Sigmoid colon (tissue), 4 donors: ENCODE measurements around a stretch of chr4.

DNA sequence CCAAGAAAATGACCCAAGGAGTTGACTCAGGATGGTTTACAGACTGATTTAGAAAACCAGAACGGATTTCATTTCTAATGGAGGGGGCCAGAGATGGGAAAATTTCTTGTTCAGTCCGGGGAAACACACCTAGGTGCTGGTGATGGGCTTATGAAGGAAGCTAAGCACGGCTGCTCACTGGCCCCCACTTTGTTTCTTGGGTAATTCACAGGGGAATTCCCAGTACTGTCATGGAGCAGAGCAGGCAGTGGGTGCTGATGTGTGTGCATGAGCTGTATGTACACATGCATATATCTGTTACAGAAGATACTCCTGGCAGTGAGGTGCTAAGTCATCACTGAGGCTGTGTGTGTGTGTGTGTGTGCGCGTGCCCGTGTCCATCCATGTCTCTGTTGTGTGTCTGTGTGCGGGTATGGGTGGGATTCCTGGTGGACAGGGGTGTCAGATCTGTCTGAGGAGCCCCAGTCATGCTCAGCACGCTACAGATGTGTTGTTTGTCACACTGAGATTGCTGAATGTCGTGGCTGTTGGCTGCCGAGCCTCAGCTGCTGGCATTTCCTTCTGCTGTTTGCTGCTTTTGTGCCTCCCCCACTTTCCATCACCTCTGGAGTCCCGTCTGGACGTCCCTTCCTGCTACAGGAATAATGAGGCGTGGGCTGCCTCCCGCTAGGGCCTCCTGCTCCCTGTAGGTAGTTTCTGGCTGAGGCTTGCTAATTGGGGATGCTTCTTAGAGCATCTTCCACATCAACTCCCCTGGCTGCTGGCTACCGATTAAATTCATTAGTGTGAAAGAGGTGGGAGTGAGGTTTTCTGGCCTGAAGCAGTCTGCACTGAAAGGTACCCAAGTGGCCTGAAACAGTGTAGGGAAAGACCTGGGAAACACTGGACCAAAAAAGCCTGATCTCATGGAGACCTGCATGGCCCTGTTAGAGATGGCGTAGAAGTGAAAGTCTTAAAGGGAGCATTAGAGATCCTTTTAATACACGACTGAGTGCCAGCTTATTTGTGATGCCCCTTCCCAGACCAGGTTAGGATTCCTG lies 53.4 kb downstream of the JADE1 start:
- PRO-cap = no peak
- RAMPAGE, long total RNA, 4 experiments = no peak in any of the 4 experiments

DNA sequence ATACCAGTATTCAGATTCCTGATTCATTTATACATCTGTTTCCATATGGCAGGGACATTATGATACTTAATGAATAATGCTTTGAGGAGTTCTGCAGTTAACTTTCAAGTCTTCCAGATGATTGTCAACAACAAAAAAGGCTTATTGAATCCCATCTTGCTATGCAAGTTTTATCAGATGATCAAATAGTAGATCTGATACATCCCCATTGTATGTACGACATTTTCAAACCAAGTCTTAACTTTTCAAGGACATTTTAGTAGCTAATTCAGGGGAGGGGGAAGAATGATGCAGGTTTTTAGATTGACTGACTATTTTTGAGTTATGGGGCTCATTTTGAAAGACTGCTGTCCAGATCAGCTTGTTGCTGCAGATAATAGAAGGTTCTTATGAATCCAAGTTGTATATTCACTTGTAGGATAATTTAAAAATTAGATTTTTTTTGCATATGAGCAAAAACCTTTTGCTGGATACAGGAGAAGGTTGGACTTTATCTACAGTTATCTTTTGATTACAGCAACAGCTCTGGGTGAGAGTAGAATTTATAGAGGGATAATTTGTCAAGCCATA lies 64.3 kb downstream of the JADE1 start:
- PRO-cap = no peak
- RAMPAGE, long total RNA, 4 experiments = no peak in any of the 4 experiments

DNA sequence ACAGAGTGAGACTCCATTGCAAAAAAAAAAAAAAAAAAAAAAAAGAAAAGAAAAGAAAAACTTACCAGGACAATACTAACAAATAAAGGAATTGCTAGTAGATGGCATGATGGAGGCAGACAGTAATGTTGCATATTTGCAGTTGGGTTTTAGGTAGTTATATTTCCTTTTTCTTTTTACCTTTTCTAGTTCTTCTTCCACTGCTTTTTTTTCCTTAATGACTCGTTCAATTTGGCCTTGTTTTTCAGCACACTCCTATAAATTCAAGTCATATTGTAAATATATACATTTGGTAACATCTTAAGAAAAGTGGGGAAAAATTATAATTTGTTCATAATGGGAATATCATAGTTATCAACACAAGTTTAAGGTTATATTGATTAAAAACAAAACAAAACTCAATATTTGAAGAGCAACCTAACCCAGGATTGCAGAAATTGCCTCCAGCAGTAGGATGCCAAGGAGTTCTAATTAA lies 138.9 kb downstream of the JADE1 start:
- PRO-cap = no peak
- RAMPAGE, long total RNA, 4 experiments = no peak in any of the 4 experiments

DNA sequence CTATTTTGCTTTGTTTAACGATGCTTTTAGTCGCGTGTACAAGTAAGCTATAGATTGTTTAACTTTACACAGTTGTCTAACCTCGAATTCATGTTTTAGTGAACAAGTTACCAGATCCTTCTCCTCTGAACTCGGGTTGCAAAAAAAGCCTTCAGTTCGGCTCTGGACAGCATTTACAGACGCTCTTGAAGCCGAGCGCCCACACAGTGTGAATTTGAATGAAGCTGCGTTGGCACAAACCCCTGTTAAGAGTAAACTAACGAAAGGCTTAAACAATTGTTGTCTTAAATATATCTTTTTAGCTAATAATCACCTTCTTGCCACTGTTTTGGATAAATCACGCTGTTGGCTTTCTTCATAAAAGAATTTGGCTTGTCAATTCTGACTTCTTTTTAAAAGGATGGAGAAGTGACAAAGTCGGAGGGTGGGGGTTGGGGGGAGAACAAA lies 4.1 kb downstream of the PCDH10 start:
- PRO-cap = no peak
- RAMPAGE, long total RNA, 4 experiments = no peak in any of the 4 experiments

- PRO-cap = no peak
- RAMPAGE, long total RNA, 4 experiments = no peak in any of the 4 experiments
These were observed 1246.1 kb upstream of the PABPC4L start for GRCh38 chr4:135447457-135448225.

DNA sequence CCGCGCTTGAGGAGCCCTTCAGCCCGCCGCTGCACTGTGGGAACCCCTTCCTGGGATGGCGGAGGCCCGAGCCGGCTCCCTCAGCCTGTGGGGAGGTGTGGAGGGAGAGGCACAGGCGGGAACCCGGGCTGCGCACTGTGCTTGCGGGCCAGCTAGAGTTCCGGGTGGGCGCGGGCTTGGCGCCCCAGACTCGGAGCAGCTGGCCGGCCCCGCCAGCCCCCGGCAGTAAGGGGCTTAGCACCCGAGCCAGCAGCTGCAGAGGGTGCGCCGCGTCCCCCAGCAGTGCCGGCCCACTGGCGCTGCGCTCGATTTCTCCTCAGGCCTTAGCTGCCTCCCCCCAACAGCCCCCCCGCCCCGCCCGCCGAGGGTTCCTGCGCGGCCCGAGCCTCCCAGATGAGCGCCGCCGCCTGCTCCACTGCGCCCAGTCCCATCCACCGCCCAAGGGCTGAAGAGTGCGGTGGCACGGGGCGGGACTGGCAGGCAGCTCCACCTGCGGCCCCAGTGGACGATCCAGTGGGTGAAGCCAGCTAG lies 1137.0 kb downstream of the PCDH18 start:
- PRO-cap = no peak
- RAMPAGE, long total RNA, 4 experiments = no peak in any of the 4 experiments

DNA sequence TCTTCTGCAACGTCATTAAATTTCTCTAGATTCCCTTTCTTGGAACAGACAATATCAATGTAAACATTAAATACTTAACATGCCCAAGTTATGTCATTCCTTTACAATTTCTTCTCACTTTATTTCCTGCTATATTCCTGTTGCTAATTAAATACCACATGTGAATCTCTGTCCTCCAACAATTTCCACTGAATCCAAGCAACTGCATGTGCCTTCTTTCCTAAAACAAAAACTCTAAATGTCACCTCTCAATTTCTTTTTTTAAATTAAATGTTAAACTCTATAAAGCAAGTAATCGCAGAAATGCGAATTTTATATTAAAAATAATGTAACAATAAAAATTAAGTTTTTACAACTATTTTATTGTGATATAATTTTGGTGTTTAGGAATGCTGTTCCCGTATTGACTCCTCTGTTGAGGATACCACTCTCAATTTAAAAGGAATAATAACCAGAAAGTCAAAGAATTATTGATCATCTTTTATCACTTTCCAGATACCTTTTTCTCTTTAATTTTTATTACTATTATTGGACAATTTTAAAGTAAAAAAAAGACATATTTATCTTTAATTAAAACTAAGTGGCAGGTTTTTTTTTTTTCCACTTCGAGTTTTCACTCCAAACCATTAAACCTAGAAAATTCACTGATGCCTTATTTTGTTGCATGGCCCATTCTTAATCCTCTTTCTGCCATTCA lies 19.7 kb downstream of the SLC7A11 start:
- PRO-cap = no peak
- RAMPAGE, long total RNA, 4 experiments = no peak in any of the 4 experiments

DNA sequence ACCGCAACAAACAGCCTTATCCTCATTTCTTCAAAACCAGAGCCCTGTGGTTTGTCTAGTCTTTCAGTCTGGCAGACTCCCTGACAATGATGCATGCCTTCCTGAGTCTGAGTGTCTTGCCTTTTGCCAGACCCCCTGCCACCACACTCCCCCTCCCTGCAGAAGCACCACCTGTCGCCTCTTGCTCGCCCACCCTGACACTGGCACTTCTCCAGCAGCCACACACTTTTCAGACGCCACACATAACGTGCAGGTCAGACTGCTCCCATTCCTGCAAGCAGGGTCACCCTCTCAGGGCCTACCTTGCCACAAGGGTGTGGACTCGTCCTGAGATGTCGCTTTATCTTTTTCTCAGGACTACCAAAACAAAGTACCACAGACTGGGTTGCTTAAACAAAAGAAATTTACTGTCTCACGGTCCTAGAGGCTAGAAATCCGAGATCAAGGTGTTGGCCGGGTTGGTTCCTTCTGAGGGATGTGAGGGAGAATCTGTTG lies 349.1 kb upstream of the NOCT start:
- PRO-cap = no peak
- RAMPAGE, long total RNA, 4 experiments = no peak in any of the 4 experiments

- PRO-cap = unidirectional peak, plus-strand start at chr4:138911251
- RAMPAGE, long total RNA, 4 experiments = no peak in any of the 4 experiments
These were observed 104.8 kb upstream of the NOCT start for GRCh38 chr4:138910446-138911434.

- PRO-cap = no peak
- RAMPAGE, long total RNA, 4 experiments = no peak in any of the 4 experiments
These were observed 103.0 kb upstream of the NOCT start for GRCh38 chr4:138912366-138913121.

GRCh38 chr4:138982208-138982502 lies 33.4 kb upstream of the NOCT start:
- PRO-cap = no peak
- RAMPAGE, long total RNA, 4 experiments = no peak in any of the 4 experiments

DNA sequence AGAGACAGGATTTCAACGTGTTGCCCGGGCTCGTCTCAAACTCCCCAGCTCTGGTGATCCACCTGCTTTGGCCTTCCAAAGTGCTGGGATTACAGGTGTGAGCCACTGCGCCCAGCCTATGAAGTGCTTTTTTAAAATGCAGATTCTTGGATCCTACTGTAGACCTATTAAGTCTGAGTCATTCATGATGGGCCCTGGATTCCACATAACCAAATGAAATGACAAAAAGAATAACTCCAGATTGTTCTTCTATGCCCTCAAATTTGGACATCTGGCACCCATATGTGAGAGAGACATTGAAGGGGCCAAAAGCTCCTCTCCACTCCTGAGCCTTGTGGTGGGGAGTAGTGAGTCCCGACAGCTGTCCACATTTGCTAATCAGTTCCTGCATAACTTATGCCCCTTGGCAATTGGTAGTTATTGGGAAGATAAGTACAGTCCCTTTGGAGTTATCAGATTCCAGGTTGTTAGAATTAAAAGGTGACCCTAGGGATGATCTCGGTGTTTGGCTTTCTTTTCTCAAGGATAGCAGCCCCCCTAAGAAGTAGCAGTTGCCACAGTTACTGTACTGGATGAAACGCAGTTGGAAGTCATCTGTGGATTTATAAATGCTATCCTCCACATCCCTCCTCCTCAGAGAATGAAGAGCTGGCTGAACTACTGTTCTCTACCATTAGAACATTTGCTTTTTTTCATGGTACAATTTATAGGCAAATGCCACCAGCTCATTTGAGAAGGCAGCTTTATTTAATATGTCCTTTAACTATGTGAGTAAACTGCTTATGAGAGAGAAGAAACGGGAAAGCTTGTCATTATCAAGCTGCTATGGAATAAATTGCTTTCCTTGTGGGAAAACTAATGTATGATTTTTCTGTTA lies 3.9 kb downstream of the NOCT start:
- PRO-cap = no peak
- RAMPAGE, long total RNA, 4 experiments = no peak in any of the 4 experiments

- PRO-cap = no peak
- RAMPAGE, long total RNA, 4 experiments = no peak in any of the 4 experiments
These were observed 8.7 kb downstream of the ELF2 start for GRCh38 chr4:139168185-139168821.

- PRO-cap = no peak
- RAMPAGE, long total RNA, 4 experiments = no peak in any of the 4 experiments
These were observed 12.0 kb upstream of the ELF2 start for GRCh38 chr4:139188867-139189576.

- PRO-cap = no peak
- RAMPAGE, long total RNA, 4 experiments = no peak in any of the 4 experiments
These were observed 65.8 kb upstream of the RAB33B start for GRCh38 chr4:139387639-139388912.

GRCh38 chr4:139410237-139410877 lies 43.6 kb upstream of the RAB33B start:
- PRO-cap = no peak
- RAMPAGE, long total RNA, 4 experiments = no peak in any of the 4 experiments

- PRO-cap = no peak
- RAMPAGE, long total RNA, 4 experiments = no peak in any of the 4 experiments
These were observed 3.5 kb downstream of the RAB33B start for GRCh38 chr4:139457300-139457868.

- PRO-cap = no peak
- RAMPAGE, long total RNA, 4 experiments = no peak in any of the 4 experiments
These were observed 7.2 kb downstream of the RAB33B start for GRCh38 chr4:139461089-139461604.

DNA sequence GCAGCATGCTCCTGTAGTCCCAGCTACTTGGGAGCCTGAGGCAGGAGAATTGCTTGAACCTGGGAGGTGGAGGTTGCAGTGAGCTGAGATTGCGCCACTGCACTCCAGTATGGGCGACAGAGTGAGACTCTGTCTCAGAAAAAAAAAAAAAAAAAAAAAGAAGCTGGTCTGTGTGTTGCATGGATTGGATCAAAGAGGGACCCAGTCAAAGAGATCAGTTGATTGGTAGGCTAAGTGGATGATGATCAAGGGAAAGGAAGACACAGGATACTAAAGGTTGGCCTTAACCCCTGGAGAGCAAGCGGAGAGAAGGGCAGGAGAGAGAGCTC lies 49.1 kb downstream of the RAB33B start:
- PRO-cap = no peak
- RAMPAGE, long total RNA, 4 experiments = no peak in any of the 4 experiments

- PRO-cap = no peak
- RAMPAGE, long total RNA, 4 experiments = no peak in any of the 4 experiments
These were observed 37.1 kb upstream of the SETD7 start for GRCh38 chr4:139592938-139593725.